BE2C (cell line): ENCODE measurements around a stretch of chr2.

DNA sequence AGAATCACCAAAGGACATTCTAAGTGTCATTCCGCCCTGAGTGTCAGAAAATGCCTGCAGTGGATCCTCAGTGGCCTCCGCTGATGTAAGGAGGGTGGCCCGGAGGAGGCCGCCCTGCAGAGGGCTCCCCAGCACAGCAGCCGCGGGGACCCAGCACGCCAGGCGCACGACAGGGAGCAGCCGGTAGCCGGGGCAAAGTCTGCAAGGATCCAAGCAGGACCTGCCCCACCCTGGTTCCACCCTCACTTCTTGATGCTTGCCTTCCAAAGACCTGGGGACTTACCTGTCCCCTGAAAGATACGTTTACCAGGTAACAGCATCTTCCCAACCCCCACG lies 54.1 kb upstream of the ID2 start:
- RRBS = 88% methylated on average over 6 of the region's 13 CpGs

GRCh38 chr2:8656055-8656662 lies 25.7 kb upstream of the ID2 start:
- RRBS = 68% methylated on average over 2 of the region's 7 CpGs

DNA sequence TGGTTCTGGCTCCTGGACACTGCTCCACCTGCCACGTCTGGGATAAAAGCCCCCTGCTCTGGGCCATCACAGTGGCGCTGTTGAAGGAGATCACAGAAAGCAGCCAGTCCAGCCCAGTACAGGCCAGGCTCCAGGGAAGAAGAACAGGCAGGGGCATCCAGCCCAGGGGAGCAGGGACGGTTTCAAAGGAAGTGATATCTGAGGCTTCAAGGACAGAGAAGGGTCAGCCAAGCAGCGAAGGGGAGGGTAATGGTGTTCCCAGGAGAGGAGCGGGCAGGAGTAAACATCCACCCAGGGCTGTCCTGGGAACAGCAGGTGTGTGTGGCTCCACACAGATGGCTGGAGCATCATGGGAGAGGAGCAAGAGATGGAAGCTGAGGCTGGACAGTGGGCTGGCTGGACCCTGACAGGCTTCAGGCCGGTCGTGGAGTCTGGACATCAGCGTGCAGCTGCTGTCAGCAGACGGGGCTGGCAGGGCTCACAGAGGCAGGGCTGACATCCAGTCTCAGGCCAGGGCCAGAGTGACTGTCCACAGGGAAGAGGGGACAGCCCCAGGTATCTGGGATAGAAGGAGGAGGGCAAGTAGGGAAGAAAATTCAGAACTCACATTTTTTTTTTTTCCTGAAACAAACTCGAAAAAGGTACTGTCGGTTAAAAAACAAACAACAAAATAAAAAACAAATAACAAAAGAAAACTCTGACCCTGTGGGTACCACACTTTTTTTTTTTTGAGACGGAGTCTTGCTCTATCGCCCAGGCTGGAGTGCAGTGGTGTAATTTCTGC lies 21.7 kb upstream of the ID2 start:
- RRBS = no CpG with 5 or more reads among the region's 13 CpGs

GRCh38 chr2:8683246-8683790 lies 1.5 kb downstream of the ID2 start:
- RRBS = no CpG with 5 or more reads among the region's 13 CpGs

DNA sequence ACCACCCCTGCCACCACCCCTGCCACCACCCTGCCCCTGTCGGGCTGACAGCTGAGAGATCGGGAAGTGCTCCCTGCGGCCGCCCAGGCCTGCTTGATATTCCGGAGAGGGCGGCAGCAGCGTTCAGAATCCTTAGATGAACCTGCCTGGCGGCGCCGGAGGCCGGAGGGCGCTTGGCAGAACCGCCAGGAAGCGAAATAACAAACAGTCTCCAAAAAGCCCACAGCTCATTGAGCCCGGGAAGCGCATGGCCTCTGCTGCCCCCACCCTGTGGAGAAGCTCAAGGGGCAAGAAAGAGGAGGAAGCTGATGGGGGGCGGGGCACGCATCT lies 92.2 kb upstream of the MBOAT2 start:
- RRBS = 34% methylated on average over 11 of the region's 18 CpGs

DNA sequence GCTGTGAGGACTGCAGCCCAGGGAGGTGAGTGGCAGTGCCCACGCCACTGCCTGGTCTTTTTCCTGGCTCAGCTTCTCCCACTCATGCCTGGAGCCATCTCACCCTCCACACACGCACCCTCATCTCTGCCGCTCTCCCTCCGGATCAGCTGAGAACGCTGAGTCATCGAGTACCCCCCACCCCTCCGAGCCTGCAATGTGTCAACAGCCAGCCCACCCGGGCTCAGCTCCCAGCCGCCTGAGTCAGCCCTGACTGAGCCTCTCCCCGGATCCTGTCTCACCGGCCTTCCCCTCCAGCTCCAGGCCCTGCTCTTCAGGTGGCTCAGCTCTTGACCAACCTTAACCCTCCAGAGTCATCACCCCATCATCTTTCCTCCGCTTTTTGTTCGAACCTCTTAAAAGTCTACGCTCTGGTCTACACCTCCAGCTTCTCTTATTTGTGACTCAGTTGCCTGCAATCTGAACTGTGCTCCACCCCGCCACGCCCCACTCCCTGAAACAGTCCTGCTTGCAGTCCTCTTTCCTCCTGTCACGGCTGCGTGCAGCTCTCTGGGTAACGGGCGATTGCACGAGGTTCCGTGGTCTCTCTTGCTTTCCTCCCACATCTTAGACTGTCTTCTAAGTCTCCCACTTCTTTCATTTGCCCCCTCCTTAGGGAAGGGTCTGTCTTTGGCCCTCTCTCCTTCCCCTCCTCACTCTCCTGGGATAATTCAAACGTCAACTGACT lies 94.3 kb upstream of the ASAP2 start:
- RRBS = 15% methylated on average over 7 of the region's 23 CpGs

DNA sequence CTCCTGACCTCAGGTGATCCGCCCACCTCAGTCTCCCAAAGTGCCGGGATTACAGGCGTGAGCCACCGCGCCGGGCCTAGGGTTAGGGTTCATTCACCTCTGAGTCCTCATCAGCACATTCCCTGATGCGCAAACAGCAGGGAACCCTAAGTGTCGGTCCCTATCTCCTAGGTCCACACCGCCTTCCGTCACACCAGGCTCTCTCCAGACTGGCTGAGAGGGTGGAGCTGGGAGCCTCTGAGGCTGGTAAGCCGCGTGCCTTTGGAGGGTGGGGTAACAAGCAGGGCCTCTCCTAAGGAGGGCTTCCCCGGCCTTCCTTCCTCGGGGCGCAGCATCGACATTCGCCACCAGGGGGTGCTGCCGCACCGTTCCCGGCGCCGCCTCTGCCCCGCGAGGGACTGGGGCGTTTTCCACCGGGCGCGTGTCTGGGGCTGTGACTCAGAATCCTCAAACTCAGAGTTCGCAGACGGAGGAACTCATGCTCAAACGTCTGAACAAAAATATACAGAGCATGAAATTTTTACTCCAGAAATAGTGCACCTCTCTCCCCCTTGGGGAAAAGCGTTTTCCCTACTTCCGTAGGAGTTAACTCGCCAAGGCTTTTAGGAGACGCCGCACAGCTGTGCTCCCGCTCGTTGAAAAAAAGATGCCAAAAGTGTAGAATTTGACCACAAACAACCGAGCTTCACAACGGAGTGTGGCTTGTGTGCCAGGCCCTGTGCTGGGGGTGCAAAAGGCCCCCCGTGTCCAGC lies 63.9 kb upstream of the ASAP2 start:
- RRBS = under 1% methylated on average over 14 of the region's 41 CpGs

DNA sequence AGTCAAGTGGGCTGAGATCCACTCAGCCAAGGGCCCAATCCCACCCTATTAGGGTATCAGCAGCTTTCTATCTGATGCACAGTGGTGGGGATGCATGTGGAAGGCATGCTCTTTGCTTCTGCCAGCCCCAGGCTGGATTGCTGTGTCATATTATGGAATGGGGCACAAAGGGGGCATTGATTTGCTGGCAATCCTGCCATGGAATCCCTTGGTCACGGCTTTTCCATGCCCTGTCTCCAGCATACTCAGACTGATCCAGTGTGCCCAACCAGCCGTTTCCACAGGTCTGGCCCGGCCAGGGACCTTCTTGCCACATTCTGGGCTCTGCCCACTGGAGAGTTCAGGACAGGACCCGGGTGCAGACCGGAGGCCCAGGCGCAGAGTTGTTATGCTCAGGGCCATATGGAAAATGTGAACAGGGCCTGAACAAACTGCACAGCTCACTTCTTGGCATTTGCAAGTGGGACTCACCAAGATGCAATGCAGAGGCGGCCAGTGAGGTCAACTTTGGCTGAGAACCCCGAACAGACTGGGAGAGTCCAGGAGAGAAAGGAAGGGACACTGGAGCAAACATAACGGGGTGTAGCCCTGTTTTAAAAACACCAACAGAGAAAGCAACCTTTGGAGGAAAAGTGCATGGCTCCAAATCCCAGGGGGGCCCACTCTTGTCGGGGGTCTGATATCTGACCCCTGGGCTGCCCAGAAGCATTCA lies 15.6 kb upstream of the ASAP2 start:
- RRBS = 43% methylated on average over 2 of the region's 10 CpGs

DNA sequence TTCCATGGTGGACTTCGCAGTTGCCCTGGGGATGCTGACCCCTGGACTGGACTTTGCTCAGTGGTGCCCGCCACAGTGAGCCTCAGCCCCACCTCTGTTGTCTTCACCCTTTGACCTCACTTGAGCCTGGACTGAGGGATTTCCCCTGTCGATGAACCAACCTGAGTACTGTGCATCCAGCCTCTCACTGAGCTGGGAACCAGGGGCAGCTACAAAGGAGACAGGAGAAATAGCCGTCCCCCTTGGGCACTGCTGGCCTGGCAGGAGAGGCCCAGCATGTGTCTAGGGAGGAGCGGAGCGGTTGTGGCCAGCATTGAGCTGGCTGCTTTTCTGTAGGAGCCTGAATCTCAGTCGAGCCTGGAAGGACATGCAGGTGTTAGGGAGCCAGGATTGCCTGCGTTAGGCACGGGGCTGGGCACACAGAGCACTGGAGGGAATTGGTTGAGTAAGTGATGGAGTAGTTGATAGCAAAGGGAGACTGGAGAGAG lies 22.7 kb downstream of the ASAP2 start:
- RRBS = no CpG with 5 or more reads among the region's 9 CpGs

- RRBS = 10% methylated on average over 2 of the region's 11 CpGs
These were observed 28.8 kb downstream of the ASAP2 start for GRCh38 chr2:9235311-9235818.

DNA sequence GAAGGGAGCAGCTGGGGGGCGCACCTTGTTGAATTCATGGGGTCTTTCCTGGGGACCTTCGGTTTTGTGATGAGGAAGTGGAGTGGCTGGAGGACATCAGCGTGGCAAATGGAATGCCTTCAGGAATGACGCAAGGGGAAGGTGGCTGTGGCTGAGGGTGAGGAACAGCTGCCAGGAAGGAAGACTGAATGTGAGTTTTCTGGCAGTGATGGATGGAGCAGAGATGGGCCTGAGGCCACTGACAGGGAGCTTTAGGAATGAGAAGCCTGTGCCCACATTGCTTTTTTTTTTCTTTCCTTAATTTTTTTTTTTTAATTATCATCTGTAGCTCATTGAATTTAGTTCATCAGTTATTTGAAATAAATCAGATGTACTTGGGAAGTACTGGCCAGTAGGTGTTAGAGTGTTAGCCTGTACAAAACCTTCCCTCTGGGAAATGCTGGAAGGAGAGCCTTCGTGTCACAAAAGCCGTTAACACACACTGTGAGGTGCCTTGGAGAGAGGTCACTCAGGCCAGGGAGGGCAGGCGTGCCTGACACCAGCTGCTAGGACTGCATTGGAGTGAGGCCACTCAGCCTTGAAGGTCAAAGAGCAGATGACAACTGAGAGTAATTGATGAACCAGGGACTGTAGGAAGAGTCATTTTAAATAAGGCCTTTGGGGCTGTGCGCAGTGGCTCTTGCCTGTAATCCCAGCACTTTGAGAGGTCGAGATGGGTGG lies 45.2 kb downstream of the ASAP2 start:
- RRBS = no CpG with 5 or more reads among the region's 9 CpGs

GRCh38 chr2:9261118-9261643 lies 54.6 kb downstream of the ASAP2 start:
- RRBS = no CpG with 5 or more reads among the region's 4 CpGs

GRCh38 chr2:9300924-9301284 lies 94.3 kb downstream of the ASAP2 start:
- RRBS = no CpG with 5 or more reads among the region's 7 CpGs

DNA sequence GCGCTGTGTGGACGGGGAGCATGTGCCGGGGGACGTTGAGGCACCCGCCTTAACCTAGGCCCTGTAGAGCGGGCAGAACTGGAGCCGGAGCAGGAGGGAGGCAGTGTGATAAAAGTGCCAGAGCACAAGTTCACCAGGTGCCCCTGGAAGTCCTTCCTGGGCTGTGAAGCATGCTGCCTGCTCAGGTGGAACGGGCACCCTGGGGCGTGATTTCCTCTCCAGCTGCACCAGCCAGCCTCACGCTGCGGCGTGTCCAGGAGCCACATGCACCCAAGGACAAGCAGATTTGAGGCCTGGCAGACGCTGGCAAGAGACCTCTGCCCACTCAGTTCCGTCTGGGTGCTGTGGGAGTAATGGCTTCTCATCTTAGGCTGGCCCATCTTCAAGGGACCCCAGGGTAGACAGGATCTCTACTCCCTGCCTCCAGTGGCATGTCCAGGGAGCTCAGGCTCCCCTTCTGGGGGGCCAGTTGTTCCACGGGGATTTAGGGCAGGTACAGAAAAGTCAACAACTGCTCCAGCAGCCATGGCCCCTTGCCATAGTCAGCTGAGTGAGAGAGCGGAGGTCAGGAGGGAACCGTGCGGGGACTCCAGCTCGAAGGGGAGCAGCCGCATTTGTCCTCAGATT lies 50.1 kb downstream of the ITGB1BP1 start:
- RRBS = 84% methylated on average over 5 of the region's 20 CpGs

DNA sequence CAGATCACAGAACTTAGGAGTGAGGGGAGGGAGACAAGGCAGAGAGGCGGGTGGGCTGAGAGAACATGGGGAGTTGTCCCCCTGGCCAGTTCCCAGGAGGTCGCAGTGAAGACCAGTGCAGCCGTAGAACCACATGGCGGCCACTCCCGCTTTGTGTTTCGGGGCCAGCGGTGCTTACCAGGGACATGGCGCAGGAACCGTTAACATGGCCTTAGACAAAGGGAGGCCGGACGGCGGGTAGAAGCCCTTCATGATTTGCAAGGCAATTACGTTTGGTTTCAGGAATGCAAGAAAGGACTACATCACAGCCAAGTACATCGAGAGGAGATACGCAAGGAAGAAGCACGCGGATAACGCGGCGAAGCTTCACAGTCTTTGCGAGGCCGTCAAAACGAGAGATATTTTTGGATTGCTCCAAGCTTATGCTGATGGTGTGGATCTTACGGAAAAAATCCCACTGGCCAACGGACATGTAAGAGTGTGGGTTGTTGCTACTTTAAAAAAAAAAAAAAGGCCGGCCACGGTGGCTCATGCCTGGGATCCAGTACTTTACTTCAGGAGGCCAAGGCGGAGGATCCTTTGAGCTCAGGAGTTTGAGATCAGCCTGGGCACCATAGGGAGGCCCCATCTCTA lies 48.7 kb downstream of the ITGB1BP1 start:
- RRBS = no CpG with 5 or more reads among the region's 28 CpGs

- RRBS = 100% methylated on average over 1 of the region's 14 CpGs
These were observed 21.0 kb downstream of the IAH1 start for GRCh38 chr2:9495192-9495884.

DNA sequence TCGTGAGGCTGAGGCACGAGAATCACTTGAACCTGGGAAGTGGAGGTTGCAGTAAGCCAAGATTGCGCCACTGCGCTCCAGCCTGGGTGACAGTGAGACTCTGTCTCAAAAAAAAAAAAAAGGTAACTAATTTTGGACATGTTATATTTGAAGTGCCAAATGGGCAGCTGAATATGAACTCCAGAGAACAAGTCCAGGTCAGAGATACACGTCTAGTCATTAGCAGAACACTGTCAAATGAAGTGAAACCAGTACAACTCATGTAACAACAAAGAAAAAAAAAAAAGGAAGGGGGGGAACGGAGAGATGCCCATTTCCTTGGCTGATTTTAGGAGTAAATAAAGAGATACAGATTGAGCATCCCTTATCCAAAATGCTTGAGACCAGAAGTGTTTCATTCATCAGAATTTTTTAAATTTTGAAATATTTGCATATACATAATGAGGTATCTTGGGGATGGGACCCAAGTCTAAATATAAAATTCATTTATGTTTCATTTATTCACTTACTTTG lies 4.6 kb downstream of the ADAM17 start:
- RRBS = no CpG with 5 or more reads among the region's 6 CpGs

GRCh38 chr2:9675367-9676239 lies 44.8 kb upstream of the YWHAQ start:
- RRBS = no CpG with 5 or more reads among the region's 13 CpGs

GRCh38 chr2:9778472-9778888 lies 64.8 kb upstream of the TAF1B start:
- RRBS = no CpG with 5 or more reads among the region's 9 CpGs

GRCh38 chr2:9797607-9798676 lies 45.3 kb upstream of the TAF1B start:
- RRBS = no CpG with 5 or more reads among the region's 19 CpGs